ENCODE results near the gene PTPDC1.

GRCh38 chr9:93649543-93650115 is 73.2 kb downstream of the PHF2 start:
- PRO-cap, result no peak

GRCh38 chr9:93951107-93951646 is 4.0 kb downstream of the BARX1 start:
- PRO-cap, result no peak

- PRO-cap, result no peak
These were observed at the start of gene PTPDC1 for GRCh38 chr9:94084181-94084909. PTPDC1 (plus strand) TSS chr9:94084464.

- PRO-cap, result no peak
These were observed 75.0 kb downstream of the PTPDC1 start for GRCh38 chr9:94159380-94159621.

DNA sequence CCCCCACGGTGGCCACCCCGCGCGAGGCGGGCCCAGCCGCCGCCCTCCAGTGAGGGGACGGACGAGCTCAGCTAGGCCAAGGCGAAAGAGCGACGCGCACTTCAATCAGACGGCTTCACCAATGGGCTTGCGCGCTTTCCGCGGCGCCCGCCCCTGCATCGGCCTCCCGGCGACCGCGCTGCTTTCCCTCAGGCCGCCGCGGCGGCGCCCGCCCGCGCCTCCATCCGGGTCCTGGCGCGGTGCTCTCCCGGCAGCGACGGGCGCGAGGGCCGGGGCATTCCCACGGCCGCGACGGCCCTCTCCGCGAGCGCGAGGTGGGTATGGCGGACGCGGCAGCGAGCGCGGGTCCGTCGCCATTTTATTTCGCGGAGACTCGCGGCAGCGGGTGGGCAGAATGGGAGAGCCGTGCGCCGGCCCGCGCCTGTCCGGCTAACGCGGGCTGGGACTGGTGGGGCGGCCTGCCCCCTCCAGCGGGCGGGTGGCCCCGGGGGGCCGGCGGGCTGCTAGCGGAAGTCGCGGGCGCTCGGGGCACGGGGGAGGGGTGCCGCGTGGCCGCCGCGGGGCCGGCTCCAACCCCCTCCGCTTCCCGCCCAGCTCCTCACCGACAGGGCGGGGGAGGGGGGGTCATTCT is 81.9 kb downstream of the PTPDC1 start:
- PRO-cap, result unidirectional peak, plus-strand start at position 49 of the sequence; unidirectional peak, plus-strand start at position 191 of the sequence; unidirectional peak, plus-strand start at position 304 of the sequence; bidirectional peak, plus-strand start outside the sequence, minus-strand start at position 581 of the sequence

DNA sequence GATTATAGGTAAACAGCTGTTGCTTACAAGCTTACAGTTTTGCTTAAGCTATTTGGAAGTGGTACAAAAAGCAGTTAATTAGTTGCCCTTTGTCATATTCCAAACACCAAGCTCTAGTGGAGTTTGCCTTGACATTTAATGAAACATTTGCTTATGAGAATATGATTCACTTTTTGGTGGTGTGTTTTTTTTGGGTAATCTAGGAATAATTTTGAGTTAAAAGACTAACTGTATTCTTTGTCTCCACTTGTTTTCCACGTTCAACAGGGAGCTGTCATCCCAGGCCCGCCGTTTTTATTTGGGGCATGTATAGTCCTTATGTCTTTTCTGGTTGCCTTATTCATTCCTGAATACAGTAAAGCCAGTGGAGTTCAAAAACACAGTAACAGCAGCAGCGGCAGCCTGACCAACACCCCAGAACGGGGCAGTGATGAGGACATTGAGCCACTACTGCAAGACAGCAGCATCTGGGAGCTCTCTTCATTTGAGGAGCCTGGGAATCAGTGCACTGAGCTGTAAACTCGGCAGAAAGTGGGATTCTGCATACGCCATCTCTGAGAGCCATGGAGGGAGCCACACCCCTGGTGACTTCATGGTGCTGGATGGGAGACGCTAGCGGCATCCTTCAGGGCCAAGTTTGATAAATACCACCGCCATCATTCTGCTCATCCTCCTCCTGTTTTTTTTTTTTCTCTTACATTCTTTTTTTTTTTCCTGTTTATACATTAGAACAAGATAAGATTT is 84.7 kb downstream of the MFSD14B start:
- PRO-cap, result no peak

DNA sequence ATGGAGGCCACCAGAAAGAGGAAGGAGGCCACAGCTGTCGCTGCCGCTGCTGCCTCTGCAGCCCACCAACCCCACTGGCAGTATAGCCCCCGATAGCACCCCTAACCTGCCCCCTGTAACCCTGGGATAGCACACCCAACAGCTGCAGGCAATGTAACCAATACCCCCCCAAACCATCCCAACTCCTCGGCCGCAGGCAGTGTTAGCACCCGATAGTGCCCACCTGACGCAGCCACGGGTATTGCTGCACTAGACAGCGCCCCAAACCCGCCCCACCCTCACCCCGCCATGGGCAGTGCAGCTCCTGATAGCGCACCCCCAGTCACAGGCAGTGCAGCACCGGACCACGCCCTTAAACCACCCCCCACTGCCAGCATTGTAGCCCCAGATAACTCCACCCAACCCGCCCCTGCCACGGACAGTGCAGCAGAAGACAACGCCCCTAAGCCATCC is 39.7 kb downstream of the FBP2 start:
- PRO-cap, result no peak

GRCh38 chr9:94656208-94656604 is 16.9 kb upstream of the FBP1 start:
- PRO-cap, result no peak

- PRO-cap, result no peak
These were observed 78.2 kb downstream of the AOPEP start for GRCh38 chr9:94804285-94805473.

DNA sequence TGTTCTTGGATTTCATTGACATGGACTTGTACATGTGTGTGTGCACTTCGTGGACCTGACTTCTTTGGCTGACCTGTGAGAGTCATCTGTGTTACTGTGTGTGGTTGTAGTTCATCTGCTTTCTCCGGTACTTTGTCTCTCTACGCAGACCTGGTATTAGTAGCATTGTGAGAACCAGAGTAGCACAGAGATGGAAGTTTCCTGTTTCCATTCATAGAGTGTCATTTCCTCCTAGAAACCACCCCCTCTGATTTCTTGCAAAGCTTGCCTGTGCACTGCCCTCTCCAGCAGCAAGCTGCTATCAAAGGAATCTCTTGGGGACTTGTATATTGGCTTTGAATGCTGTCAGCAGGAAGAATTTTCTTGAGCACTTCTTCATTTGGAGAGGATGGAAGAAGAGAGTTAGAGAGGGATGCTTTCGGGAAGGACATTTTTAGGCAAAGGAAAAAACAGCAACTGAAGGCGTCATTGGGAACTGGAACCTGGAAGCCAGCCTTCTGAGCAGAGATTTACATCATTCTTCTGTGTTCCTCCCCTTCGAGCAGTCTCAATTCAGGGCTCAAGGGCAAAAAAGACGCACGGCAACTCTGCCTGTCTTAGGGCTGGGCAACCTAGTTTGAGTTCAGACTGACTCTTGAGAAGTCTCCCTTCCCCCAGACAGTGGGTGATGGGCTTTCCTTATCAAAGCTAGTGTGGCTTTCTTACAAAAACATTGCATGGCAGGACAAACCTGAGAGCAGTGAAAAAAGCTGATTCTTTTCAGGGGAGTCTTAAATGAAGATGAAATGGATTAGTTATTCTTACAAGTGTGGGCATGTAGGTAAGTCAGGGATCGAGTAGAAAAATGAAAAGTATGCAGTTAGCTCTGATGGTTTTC is 226.2 kb downstream of the AOPEP start:
- PRO-cap, result no peak

DNA sequence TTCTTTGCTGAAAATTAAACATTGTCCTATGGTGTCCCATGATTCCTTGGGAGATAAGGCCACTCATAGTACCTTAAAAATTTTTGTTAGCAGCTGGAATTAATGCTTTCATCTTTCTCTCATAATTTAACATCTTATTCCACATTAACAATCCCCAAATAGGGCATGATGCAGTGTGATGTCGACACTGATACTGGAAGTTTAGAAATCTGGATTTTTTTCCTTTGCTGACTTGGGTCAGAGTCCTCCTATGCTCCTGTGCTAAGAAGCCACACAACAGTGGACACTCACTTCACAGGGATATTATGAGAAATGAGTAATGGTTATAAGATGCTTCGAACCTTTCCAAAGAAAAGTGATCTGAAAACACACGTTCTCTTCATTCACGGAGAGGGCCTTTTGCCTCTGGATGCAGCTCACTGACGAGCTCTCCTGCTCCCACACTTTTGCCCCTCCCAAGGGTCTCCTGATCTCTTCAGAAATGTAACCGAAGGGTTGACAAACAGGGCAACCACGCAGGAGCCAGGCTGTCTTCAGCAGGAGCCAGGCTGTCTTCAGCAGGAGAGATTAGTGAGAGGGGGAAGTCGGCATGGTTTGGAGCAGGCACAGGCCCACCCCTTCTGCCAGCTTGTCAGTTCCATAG is 247.7 kb downstream of the AOPEP start:
- PRO-cap, result no peak

GRCh38 chr9:95003629-95003878 is 277.1 kb downstream of the AOPEP start:
- PRO-cap, result no peak

GRCh38 chr9:95005898-95006182 is 279.3 kb downstream of the AOPEP start:
- PRO-cap, result no peak

- PRO-cap, result no peak
These were observed 281.9 kb downstream of the AOPEP start for GRCh38 chr9:95008160-95009018.

GRCh38 chr9:95009019-95009868 is 282.7 kb downstream of the AOPEP start:
- PRO-cap, result no peak

DNA sequence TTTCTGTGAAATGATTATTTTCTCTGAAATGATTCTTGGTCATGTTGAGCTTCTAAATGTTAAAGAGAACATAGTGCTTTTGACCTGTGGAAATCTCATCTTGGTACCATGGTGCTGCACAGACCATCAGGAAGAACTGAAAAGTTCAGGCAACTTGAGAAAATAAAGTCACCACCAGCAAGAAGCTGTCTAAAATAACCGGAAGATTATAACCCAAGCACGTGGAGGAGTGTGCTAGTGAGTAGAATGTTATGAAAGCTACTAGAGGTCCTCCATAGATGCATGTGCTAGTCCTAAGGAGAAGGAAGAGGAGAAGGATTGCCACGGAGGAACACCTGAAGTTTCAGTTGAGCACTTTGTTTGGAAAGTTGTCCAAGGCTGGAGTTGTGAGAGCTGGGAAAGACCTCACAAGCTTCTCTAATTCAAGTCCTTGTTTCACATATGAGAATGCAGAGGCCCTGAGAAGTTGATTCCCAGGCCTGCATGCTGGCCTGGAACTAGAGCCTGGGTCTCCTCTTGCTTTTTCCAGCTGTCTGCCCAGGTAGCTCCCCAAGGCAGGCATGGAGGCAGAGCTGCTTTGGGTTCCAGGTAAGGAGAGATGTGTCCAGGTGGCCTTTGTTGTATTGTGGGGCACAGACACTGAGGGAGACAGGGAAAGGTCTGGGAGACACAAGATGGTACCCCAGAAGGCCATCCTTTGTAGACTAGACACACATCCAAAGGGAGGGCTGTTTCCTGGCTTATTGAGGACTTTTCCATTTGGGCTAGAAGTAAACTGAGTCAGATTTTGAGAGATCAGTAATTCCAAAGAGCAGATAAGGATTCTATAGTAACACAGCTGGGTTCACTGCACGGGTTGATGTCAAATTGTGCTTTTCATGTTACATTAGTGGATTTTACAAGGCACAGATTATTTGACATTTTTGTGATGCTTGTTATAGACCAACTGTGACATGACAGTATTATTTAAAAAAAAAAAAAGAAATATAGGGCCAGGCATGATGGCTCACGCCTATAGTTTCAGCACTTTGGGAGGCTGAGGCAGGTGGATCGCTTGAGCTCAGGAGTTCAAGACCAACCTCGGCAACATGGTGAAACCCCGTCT is 293.5 kb downstream of the AOPEP start:
- PRO-cap, result no peak

DNA sequence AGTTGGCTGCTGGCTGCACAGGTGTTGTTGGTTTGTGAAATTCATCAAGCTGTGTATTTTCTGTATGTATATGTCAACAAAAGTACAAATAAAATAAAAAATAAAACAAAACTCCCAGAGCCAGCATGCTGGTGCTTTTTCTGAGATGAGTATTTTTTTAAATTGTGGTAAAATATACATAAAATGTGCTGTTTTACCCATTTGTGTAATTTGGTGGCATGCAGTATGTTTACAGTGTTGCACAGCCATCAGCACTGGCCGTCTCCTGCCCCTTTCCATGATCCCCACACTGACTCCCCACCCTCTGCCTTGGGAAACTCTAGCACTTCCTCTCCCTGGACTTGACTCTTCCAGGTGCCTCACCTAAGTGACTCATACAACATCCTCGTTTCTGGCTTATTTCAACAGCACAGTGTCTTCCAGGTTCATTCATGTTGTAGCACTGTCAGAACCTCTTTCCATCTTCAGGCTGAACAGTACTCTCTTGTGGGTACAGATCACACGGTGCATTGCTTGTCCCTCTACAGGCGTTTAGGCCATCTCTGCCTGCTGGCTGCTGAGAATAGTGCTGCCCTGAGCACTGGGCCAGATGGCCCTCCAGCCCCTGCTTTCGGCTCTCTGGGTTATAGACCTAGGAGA is 212.0 kb downstream of the FANCC start:
- PRO-cap, result no peak

DNA sequence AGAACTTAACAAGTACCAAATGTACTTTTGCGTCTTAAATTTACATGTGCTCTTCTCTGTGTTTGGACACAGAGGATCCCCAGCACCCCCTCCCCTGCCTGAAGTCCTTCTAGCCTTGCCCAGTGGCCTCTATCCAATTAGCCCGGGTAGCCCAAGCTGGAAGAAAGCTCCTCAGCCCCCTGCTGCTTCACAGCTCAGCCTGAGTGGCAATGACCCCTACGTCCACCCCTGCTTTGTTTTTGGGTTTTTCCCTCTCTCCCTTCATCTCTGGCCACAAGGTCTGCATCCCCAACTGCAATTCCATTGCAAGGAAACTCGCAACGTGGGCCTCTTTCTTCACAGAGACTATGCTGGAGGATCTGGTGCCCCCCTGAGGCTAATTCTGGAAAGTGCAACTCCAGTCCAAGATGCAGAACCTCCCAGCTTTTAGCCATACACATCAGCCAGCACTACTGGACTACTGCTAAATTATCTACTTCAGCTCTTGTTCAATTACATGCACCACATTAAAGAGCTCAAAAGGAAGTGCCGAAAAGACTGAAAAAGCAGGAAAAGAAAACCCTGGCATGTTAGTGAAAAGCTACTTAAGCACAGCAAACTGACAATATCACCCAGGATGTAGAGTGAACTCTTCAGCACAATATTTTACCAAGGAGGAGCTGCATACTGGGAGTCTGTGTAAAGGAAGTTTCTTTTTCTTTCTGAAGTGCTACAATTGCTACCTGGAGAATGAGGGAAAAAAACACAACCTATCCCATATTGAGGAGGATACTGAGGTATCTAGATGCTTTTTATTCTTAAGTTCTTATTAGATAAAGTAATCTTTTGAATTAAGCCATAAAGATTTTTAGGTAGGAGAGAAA is 186.1 kb downstream of the FANCC start:
- PRO-cap, result no peak

GRCh38 chr9:95190331-95190866 is 127.1 kb downstream of the FANCC start:
- PRO-cap, result no peak

- PRO-cap, result no peak
These were observed 67.4 kb downstream of the FANCC start for GRCh38 chr9:95250066-95250464.